Paraaortic lymph node (tissue), 1 donor: ENCODE results near the genes ADRM1 and RBBP8NL.

DNA sequence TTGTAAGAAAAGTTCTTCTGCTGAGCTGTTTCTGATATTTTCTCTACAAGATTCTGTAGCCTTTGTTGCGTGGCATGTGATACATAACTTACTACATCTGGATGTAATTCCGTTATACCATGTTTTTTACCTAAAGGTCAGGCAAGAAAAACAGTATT is 65.7 kb downstream of the TAF4 start:
- PRO-cap: no peak

DNA sequence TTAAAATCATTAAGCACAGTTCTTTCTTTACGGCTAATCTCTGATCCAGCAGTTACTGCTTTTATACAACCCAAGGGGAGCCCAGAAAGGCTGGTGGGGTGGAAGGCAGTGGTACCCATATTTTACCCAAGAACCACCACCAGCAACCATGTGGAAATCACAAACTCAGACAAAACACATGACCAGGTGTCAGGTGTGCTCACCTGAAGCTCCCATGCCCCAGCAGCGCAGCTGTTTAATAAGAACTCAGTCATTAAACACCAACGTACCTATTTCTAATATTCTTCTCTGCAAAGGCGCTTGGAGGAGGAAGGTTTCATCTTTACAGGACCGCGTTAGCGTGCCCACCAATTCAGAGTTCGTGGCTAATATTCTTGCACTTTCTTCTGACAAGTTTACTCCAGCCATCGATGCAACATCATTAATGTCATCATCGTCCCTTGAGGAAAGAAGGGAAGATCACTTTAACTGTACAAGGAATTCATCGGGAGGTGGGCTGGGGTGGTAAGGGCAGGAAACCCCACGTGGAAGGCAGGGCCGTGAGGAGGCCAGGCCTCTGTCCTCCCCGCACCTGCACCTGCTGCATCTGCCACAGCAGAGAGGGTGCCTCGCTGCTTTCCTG is 65.3 kb downstream of the TAF4 start:
- PRO-cap: no peak

GRCh38 chr20:62133098-62133636 is 10.0 kb downstream of the PSMA7 start:
- PRO-cap: unidirectional peak, minus-strand start at chr20:62133220

- PRO-cap: no peak
Measured at GRCh38 chr20:62142001-62142766, 1.0 kb downstream of the PSMA7 start.

GRCh38 chr20:62144145-62144677 is 642 bp downstream of the SS18L1 start:
- PRO-cap: bidirectional peak, plus-strand start at chr20:62144572, minus-strand start at chr20:62144491

DNA sequence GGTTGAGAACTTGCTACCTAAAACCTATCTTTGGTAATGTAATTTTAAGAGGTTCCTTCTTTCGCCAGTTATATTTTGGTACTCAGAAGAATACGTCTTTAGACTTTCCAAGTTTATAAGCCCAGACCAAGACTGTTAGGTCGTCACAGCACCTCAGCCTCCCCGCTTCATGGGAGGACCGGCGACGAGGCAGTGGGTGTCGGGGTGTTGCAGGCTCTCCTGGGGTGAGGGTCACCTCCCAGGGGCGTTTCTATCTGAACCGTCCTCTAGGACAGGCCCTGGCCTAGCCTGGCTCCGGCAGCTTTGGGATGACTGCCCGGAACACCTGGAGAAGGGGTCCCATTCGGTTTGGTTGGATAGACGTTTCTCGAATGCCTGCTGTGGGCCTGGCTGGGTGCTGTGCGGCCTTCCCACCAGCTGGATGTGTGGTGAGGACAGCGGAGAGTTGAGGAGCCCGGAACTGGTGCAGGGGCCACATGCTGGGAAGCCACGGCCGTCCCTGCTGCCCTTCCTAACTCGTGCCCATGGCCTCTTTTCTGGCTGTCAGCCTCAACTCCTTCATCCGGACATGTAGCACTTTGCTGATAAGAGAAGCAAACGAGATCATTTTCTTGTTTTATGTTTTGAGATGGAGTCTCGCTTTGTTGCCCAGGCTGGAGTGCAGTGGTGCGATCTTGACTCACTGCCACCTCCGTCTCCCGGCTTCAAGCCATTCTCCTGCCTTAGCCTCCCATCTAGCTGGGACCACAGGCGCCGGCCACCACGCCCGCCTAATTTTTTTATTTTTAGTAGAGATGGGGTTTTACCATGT is 1.1 kb downstream of the OSBPL2 start:
- PRO-cap: no peak

- PRO-cap: bidirectional peak, plus-strand start at chr20:62302987, minus-strand start at chr20:62302773
Measured at GRCh38 chr20:62302881-62303273, at the start of gene ADRM1. Gene ADRM1, plus strand, starts transcription at chr20:62302997.

DNA sequence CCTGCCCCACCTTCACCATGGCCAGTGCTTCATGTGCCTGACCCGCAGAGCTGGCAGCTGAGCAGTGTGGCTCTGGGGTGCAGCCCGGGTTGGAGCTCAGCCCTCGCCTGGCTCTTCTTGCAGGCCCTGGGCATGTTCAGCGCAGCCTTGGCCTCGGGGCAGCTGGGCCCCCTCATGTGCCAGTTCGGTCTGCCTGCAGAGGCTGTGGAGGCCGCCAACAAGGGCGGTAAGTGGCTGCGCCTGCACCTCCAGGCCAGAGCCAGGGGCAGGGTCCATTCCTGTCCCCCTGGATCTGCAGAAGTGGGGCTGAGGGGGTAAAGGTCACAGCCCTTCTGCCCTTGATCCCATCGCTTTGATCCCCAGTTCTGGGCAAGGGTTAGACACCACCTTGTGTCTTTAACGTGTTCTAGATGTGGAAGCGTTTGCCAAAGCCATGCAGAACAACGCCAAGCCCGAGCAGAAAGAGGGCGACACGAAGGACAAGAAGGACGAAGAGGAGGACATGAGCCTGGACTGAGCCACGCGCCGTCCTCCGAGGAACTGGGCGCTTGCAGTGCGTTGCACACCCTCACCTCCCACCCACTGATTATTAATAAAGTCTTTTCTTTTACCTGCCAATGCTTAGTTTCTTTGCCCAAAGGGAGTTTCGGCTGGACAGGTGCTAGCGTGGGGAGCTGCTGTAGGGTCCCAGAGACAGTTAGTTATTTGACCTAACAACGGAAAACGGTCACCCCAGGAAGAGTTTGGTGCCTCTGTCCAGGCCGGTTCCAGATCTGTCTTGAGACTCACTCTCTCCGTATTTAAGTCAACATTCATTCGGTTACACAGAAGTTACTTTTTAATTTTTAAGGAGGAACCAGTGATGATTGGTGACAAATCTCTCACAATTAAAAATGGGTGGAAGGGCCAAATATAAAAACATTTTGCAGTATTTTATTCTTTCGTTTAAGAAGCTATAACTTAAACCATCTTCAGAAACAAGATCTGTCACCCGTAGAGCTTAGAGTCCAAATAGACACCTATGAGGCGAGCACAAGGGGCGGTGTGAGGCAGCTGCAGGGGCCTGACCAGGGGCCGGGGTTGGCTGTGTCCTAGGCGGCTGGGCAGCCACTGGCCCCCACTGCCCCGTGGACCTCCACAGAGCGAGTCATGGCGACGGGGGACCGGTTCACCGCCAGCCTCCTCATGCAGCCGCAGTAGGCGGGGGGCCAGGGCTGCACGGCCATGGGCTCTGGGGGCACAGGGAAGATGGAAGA is 5.9 kb downstream of the ADRM1 start:
- PRO-cap: no peak

GRCh38 chr20:62321646-62321912 is 18.8 kb downstream of the ADRM1 start:
- PRO-cap: no peak

GRCh38 chr20:62330739-62331249 is 28.0 kb downstream of the ADRM1 start:
- PRO-cap: no peak

DNA sequence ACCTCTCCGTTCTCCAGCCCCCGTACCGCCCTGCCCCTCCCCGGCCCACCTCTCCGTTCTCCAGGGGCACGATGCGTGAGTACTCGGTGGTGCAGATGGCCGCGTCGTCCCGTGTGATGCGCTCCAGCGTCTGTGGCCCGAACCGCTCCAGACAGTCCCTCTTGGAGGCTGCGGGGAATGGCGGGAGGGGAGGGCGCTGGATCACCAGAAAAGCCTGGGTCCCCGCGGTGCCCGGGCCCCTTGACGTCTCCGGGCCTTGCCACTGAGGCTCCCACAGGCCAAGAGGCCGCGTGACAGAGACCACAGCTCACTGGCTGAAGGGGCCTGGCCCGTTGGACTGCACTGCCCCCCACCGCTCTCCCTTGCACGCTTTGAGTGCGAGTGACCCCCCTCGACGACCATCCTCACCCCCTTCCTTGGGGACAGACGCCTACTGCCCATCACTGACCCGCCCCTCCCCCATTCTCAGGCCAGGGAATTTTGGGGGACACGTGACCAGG is 14.9 kb downstream of the LAMA5 start:
- PRO-cap: no peak

- PRO-cap: bidirectional peak, plus-strand start at chr20:62366028, minus-strand start at chr20:62365845
Measured at GRCh38 chr20:62365662-62366281, 1.3 kb downstream of the LAMA5 start.

DNA sequence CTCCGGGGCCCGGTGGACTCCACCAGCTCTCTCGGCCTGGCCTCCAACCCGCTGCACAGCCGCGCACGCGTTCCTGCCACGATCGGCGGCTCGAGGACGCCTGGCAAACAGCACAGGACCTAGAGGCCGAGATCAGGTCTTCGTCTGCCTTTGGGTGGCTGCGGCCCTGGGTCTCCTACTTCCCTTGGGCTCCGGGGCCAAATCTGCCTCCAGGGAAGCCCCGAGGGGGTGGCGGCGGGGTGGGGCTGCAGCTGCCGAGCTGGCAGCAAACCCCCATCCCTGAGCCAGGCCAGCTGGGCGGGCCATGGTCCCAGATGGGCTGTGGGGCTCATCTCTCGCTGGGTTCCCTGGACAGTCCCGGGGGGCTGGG is 917 bp upstream of the LAMA5 start:
- PRO-cap: no peak

- PRO-cap: no peak
Measured at GRCh38 chr20:62370380-62370913, 3.3 kb upstream of the LAMA5 start.

GRCh38 chr20:62427376-62428029 is at the start of gene RBBP8NL:
Gene RBBP8NL, minus strand, starts transcription at chr20:62427539.
- PRO-cap: no peak

- PRO-cap: no peak
Measured at GRCh38 chr20:62511352-62512070, 35.7 kb upstream of the GATA5 start.

DNA sequence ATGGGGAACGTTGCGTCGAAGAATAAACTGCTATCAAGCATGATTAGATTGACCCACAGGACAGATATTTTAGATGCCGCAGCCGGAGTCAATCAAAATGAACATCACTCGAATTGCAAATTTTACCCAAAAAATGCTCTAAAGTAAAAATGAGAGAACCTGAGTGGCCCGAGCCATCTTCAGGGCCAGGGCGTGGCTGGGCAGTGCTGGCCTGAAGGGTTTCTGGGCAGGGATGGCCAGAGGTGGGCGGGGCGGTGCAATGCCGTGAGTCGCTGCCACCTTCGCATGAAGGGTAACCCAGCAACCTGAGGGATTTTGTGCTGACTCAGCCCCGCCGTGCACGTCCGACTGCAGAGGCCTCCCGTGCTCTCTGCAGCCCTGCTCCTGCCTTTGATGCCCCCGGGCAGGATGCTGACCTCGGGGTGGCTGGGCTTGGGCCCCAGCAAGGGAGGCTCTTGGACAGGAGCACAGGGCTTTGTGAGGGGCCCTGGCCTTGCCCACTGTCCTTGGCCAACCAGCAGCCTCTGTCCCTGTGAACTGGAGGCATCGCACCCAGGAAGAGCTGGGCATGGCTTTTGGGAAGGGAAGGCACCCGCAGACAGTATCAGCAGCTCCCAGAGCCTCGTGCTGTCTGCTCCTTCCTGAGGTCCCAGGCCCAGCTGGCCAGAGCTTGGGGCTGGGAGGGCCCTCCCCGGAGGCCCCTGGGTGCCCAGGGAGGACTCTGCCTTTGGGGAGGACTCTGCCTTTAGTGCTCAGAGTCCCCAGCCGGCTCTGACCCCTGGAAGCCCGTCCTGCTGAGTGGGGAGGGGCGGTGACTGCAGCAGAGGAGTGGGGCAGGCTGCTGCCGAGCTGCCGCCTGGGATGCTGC is 81.8 kb upstream of the GATA5 start:
- PRO-cap: no peak

- PRO-cap: no peak
Measured at GRCh38 chr20:62571713-62572247, 70.5 kb upstream of the SLCO4A1 start.

GRCh38 chr20:62573011-62573294 is 69.3 kb upstream of the SLCO4A1 start:
- PRO-cap: no peak

- PRO-cap: unidirectional peak, plus-strand start at chr20:62618759
Measured at GRCh38 chr20:62618534-62619016, 23.7 kb upstream of the SLCO4A1 start.